GM12891 (cell line): ENCODE measurements around a stretch of chr3.

DNA sequence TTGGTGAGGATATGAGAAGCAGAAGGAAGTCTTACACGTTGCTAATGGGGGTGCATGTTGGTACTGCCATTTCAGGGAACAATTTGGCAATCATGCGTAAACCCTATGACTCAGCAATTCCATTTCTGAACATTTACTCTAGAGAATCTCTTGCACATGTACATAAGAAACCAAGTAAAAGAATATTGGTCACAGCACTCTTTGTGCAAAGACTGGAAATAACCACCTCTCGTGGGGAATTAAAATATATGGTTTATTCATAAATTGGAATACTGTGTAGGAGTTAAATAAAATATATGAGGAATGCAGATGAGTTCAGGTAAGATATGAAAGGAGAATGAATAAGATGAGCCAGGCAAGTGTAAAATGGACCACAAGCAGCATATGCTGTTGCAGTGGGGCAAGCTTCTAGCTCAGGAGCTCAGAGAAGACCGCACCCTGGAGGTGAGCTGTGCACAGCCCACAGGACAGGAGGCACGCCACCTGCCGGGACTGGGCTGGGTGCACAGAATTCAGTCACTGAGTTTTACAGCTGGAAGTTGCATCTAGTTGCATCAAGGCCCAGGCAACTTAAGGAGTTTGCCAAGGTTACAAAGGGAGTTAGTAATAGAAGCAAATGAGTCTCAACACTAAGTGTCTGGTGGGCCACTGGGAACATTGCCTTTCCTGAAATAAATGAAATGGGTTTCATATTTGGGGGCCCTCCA is 35.8 kb upstream of the TIMP4 start:
- RRBS, result no CpG with 5 or more reads among the region's 6 CpGs

DNA sequence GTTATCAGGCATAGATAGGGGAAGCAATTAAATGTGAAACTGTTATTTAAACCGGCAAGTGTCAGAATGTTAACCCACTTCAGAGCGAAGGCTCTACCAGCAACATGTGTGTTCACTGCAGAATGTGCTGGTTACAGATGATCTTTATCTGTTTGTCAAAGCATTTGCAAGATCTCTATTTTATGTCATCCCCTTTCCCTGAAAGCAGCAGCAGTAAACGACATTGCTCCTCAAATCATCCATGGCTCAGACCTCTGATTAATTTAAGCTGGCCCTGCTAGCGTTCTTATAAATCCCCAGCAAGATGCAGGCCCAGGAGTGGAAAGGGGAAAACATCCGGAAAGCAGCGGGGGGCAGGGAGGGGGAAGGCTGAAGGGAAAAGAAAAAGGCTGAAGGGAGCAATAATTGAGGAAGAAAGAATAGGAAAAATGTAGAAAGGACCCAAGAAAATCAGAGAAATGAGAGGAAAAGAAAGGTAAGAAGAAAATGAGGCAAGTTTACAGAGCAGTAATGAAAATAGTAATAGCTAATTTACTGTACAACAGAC is 58.0 kb upstream of the TSEN2 start:
- RRBS, result no CpG with 5 or more reads among the region's 6 CpGs

GRCh38 chr3:12647549-12648093 is 16.3 kb downstream of the RAF1 start:
- RRBS, result no CpG with 5 or more reads among the region's 3 CpGs

DNA sequence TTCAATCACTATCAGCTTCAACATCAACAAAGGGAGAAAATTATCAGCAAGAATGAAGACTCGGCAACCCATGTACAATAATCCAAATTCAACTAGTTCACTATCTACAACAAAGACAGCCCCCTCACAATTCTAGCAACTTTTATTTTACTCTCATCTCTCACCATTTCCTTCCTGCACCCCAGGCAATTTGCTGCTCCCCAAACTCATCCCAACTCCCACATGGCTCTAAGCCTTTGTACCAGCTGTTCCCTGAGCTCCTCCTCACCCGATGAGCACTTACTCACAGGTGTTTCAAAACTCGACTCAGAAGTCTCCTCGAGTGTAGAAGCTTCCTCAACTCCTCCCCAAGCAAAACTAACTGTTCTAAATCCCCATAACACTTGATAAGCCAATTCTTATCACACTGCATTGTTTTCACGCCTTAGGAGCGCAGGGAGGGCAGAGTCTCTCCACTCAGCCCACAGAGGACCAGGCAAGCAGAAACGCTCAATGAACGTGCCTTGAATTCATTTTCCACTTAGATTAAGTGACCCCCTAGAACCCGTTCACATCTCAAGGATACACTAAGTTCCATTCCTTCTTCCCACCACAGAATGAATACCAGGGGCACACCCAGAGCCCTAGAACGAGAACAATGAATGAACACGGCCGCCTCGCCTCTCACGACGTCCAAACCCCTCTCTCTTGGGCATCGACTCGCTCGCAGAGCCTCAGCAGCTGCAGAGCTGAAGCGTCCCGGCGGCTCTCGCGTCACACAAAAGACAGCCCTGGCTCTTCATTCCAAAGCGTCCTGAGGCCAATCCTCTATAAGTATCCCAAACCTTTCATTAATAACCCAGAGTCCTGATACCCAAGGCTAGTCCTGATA is 1.2 kb downstream of the RAF1 start:
- RRBS, result no CpG with 5 or more reads among the region's 24 CpGs

DNA sequence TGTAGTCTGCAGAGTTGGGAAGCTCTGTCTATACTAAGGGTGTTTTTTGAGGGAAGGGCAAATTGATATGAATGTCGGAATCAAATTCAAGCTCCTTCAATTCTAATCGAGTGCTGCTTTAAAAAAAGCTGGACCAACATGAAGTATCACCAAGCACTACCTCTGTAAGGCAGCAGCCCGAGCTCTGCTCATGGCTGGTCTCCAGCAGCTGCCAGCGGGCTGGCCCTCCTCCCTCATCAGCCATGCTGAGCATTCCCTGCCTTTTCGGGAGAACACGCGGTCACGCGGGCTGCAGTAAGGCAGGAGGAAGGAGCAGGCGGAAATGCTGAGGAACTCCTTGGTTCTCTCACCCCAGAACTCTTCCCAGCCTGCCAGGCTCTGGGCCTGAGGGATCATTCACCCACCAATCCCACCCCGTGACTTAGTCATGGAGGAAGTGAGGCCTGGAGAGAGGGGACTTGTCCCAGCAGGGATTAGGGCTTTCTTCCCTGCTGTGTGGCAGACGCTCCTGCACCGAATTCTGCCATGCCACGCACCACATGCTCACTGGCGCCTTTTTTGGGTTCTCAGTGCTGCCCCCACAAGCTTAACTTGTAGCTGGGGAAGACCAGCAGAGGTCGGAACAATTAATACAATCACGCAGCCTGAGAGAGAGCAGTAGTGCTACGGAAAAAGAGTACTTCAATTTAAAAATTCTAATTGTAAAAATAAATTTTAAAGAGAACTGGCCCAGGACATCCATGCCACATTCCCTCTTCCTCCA is 42.9 kb upstream of the RPL32 start:
- RRBS, result no CpG with 5 or more reads among the region's 18 CpGs

DNA sequence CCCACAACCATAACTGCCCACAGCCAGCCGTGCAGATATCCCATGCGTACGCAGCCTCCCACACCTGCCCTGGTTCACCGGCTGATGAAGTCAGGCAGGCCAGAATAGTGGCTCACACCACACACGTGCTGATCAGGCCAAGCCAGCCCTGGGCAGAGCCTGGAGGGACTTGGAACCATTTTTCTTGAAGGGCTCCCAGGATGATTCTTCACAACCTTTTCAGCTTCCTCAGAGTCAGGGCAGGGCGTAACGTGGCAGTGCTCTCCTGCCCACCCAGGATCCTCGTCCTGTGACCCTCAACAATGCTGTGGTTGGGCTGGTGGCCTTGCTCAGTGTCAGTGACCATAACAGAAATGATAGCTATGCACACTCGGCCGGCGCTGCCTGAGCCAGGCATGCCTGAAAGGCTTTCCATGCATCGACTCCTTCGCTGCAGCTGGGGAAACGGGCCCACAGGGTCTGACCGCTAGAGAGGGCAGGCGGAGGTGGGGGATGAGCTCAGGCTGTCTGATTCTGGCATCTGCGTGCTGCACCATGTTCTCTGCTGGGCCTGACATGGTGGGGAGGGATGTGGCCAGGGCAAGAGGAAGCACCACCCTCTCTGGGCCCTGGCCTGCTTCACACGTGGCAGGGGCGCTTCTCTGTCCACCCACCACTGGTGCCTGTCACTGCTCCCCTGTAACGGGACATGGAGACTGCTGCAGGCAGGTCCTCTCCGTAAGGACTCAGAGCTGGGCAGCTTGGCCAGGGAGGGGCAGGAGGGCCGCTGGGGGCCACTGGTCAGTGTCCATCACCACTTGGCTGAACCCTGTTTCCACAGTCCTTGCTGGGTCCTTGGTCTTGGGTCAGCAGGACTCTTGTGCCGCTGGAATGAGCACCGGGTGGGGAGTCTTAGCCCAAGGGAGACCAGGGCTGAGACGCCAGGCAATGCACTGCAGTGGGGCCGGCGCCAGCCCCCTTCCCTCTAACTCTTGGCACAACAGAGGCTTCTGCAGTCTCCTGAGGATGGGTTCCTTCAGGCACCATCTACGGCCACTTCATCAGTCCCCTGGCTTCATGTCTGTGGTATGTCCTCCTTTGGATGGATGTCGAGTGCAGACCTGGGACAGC is 64.1 kb upstream of the RPL32 start:
- RRBS, result 72% methylated on average over 3 of the region's 29 CpGs

DNA sequence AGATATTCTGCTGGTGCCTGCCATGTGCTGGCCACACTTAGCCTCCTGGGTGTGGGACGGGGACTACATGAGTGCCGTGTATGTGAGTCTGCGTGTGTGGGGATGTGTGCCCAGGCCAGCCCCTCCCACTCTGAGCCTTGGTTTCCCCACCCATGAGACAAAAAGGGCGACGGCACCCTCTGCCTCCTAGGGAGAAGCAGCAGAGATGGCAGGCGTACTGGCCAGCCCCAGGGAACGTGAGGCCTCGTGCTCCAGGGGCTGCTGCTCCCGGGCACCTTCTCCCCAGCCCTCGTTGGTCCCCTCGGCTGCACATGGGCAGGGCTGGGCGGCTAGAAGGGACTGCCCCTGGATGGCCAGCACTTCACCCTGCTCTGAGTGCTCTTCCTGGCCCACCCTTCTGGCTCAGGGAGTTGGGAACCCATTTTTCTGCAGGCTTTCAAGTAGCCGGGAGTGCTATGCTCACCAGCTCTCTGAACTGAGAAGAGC is 82.2 kb upstream of the RPL32 start:
- RRBS, result 95% methylated on average over 1 of the region's 13 CpGs

GRCh38 chr3:12932100-12933079 is 91.0 kb upstream of the RPL32 start:
- RRBS, result no CpG with 5 or more reads among the region's 24 CpGs

GRCh38 chr3:12959657-12960314 is 113.4 kb downstream of the IQSEC1 start:
- RRBS, result no CpG with 5 or more reads among the region's 18 CpGs

DNA sequence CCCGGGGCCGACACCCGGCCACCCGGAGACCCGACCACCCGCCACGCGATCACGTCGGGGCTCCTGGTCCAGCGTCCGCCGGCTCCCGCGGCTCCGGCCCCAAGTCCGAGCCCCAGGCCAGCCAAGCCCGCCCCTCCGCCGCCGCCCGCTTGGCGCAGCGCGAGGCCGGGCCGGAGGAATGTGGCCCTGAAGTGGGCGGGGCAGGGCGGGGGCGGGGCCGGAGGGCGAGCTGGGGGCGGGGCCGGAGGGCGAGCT is 105.8 kb downstream of the IQSEC1 start:
- RRBS, result 2% methylated on average over 26 of the region's 35 CpGs

- RRBS, result no CpG with 5 or more reads among the region's 7 CpGs
These were observed 102.7 kb downstream of the IQSEC1 start for GRCh38 chr3:12970385-12971102.

DNA sequence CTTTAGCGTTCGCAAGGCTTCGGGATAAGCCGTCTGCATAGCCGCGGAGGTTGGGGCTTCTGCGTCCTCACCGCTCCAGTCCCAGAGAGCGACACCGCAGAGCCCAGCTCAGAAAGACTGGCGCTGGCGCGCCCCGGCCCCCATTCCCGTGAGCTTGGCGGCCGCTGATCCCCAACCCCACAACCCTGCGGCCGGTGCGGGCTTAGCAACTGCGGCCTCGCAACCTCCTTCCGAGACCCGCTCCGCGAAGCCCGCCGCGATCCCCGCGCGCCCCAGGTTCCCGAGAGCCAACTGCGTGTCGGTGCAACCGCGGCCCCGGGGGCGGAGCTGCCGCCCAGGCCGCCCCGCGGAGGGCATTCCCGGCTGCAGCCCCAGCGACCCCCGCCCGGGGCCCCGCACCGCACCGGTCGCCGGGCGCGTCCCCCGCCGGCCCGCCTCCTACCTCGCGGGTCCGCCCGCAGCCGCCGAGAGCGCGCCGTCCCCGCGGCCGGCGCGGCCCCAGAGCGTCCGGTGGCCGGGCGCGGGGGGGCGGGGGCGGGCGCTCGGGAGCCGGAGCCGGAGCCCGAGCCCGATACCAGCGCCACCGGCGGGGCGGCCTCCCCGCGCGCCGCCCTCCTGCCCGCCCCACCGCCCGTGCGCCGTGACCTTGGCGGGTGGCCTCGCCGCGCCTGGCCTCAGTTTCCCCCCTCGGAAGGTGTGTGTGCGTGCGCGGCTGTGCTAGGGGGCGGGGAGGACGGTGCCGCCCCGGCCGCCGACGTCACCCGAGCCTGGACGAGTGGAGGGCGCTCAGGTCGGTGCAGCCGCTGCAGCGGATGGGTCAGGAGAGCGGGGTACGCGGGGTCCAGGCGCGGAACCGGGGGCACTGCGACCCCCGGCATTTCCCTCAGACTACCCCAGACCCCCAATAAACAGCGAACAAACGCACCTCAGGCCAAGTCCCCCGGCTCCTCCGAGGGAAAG is 79.3 kb downstream of the IQSEC1 start:
- RRBS, result 3% methylated on average over 38 of the region's 130 CpGs

- RRBS, result 0% methylated on average over 2 of the region's 25 CpGs
These were observed 901 bp downstream of the IQSEC1 start for GRCh38 chr3:13072139-13072916.

- RRBS, result no CpG with 5 or more reads among the region's 14 CpGs
These were observed 71.0 kb downstream of the NUP210 start for GRCh38 chr3:13348982-13349759.

GRCh38 chr3:13478011-13478545 is 2.0 kb upstream of the HDAC11 start:
- RRBS, result no CpG with 5 or more reads among the region's 6 CpGs

DNA sequence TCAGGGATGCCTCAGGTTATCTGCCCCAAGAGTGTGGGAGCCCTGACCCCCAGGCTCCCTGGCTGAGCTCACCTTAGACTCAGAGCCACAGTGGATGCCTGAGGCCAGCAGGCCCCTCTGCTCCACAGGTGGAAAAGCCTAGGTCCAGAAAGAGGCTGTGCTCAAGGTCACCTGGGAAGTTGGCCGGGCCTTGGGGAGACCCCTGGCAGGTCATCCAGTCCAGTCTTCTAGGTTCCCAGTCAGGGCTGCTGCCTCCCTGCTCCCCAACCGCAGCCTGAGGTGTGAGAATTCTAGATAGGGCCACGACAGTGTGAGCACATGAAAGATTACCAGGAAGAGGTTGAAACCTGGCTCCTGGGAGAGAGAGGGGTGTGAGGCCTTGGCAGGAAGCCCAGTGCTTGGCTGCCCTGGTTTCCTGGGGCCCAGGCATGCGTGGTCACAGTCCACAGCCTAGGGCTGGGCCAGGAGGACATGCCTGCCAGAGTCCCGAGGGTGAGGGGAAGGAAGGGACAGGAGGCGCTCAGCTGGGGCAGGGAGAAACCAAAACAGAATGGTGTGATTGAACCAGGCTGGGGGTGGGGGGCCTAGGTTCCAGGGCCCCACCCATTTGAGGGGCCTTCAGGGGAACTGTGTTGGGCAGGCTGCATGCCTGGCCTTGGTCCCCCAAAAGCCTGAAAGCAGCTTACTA is 5.0 kb downstream of the HDAC11 start:
- RRBS, result no CpG with 5 or more reads among the region's 6 CpGs

GRCh38 chr3:13525621-13526581 is 23.0 kb upstream of the FBLN2 start:
- RRBS, result no CpG with 5 or more reads among the region's 18 CpGs

GRCh38 chr3:13543016-13543730 is 5.8 kb upstream of the FBLN2 start:
- RRBS, result no CpG with 5 or more reads among the region's 8 CpGs

GRCh38 chr3:13553451-13553939 is 4.6 kb downstream of the FBLN2 start:
- RRBS, result no CpG with 5 or more reads among the region's 18 CpGs